Esophagus muscularis mucosa (tissue), 4 donors: ENCODE measurements around the gene CARD11.

DNA sequence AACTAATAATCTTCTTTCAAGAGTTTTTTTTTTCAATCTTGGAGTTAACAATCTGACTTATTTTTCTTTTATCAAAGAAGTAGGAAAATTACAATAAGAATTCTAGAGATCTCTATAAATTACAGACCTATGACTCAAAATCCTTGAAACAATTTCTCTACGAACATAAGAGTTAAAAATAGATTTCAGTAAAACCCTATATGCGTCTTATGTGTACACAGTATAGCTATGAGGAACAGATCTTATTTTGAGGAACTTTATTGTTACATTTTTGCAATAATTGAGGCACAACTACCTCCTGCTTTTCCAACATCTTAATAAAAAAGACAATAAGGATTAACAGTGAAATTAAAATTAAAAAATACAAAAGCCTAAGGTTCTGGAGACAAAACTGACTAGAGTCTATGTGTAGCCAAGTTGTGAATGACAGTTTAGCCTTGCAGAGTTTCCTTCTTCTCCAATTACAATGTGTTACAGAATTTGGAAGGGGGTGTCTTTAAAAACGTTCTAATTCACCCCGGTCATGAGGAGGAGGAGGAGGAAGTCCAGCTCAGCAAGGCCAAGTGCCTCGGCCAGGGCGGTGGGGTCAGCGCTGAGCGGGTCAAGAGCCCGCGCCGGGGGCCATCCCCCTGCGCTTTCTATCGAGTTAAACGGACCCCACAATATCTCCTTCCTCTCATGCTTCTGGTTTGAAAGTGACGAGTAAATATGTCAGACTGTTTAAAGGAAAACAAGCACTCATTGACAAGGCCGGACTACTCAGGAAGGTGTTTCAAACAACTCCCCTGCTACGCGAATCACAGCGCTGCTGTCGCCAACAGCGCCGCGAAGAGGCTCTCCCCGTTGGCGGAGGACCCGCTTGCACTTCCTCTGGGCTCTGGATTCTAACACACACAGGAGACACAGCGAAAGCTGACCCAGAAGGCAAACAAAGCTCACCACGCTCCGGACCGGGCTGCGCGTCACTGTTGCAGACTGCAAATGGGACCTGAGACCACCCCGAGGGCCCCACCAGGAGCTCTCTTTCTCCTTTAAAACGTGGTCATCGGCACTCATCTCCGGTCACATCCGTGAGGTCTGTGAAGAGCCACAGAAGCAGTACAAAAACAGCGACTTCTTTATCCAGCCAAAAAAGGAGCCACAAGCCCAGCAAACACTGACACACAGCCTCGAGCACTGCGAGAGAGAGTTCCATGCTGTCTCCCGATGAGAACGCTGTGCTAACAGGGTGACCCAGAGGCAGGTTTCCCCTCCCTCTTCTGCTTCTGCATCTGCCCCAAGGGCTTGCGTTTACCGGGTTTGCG is 40.8 kb downstream of the AMZ1 start:
- PRO-cap: unidirectional peak, plus-strand start at position 553 of the sequence
- RAMPAGE, long total RNA, 4 experiments: no peak in any of the 4 experiments

DNA sequence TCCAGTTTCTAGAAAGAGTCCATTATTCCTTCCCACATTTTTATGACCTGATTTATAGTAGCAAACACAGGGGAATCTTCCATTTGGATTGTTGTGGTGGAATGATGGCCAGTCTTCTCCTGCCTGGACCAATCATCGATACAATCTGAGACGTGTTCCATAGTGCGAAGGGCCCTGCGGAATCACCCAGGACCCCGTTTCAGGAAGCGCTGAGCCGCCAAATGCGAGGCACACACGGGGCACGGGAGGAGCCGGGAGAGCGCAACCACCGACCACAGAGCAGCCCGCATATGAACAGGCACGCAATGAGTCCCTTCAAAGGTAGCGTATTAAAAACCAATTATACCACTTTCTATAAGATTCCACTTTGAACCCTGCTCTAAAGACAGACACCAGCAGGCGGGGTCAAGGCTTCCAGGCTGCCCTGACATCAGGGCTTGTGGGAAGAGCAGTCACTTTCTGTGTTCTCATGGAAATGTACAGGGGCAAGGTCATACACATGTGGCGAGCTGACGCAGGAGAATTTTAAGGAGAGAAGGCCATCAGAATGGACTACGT is 46.1 kb downstream of the AMZ1 start:
- PRO-cap: no peak
- RAMPAGE, long total RNA, 4 experiments: no peak in any of the 4 experiments

- PRO-cap: no peak
- RAMPAGE, long total RNA, 4 experiments: no peak in any of the 4 experiments
Measured at GRCh38 chr7:3042892-3043513, 664 bp downstream of the CARD11 start.

DNA sequence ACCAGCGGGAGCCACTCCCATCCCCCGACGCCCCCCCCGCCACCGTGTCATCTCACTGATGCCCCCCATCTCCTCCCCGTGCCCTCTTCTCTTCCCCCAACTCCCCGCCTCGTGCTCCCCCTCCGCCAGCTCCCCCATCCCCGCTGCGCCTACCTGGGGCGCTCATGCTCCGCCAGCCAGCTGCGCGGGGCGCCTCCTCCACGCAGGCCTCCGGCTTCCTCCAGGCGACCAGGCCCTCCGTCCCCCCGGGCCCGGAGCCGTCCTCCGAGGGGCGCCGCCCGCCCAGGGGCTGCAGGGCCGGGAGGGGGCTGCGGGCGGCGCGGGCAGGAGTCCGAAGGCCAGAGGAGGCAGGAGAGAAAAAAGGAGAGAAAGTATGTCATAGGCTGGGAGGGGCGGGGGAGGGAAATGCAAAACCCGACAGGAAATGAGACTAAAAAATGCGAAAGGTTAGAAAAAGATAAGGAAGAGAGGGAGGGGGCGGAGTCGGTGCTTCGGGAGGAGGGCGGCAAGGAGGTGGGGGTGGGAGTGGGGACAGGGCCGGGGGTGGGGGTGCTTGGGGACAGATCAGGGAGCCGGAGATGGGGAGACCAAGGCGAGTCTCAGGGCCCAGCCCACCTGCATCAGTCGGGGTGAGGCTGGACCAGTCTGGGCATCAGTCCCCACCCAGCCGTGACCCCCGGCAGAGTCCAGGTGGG is at the start of gene CARD11:
Gene CARD11 (minus strand): TSS at position 354 of the 695 bp plus-strand sequence.
- PRO-cap: no peak
- RAMPAGE, long total RNA, 4 experiments: no peak in any of the 4 experiments

GRCh38 chr7:3104201-3104486 is 60.5 kb upstream of the CARD11 start:
- PRO-cap: unidirectional peak, plus-strand start at chr7:3104276
- RAMPAGE, long total RNA, 4 experiments: no peak in any of the 4 experiments

DNA sequence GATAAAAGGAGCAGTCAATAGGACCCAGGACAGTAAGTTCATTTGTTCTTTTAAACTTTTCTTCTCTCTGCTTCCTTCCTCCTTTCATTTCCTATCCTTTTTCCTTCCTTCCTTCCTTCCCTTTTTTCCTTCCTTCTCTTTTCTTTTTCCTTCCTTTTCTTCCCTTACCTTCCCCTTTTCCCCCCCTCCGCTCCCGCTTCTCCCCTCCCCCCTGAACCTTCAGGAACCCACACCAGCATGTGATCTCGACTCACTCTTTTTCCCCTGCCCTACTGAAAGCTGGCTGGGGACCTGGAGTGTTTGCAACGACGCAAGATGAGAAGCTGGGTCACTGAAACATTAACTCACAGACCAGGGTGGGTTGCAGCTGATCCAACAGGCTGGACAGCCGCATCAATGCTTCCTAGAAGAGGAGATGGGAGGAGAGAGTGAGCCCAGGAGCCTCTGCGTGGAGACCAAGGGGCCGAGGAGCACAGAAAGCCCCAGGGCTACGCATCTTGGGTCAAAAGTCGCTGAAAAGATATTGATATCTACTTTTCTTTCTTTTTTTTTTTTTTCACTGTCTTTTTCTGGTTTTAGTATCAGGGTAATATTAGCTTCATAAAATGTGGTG is 103.3 kb upstream of the SDK1 start:
- PRO-cap: no peak
- RAMPAGE, long total RNA, 4 experiments: no peak in any of the 4 experiments

DNA sequence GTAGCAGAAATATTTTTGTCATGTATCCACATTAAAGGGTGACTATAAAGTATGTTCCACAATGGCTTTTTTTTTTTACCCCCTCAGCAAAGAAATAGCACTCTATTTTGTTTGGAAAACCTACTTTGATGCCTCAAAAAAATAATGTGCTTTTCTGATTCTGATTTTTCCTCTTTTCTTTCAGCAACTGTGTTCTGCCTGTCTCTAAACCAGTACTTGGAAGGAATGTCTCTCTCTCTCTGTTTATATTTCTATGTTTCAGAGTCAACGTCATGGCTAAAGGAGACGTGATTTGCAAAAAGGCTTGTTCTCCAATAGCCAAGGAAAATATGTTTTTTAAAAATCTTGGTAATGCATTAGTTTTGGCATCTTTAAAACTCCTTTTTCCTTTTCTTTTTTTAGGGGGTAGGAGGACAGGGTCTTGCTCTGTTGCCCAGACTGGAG is 56.0 kb upstream of the SDK1 start:
- PRO-cap: unidirectional peak, minus-strand start at position 218 of the sequence
- RAMPAGE, long total RNA, 4 experiments: no peak in any of the 4 experiments

- PRO-cap: no peak
- RAMPAGE, long total RNA, 4 experiments: no peak in any of the 4 experiments
Measured at GRCh38 chr7:3337537-3338054, 36.5 kb downstream of the SDK1 start.

DNA sequence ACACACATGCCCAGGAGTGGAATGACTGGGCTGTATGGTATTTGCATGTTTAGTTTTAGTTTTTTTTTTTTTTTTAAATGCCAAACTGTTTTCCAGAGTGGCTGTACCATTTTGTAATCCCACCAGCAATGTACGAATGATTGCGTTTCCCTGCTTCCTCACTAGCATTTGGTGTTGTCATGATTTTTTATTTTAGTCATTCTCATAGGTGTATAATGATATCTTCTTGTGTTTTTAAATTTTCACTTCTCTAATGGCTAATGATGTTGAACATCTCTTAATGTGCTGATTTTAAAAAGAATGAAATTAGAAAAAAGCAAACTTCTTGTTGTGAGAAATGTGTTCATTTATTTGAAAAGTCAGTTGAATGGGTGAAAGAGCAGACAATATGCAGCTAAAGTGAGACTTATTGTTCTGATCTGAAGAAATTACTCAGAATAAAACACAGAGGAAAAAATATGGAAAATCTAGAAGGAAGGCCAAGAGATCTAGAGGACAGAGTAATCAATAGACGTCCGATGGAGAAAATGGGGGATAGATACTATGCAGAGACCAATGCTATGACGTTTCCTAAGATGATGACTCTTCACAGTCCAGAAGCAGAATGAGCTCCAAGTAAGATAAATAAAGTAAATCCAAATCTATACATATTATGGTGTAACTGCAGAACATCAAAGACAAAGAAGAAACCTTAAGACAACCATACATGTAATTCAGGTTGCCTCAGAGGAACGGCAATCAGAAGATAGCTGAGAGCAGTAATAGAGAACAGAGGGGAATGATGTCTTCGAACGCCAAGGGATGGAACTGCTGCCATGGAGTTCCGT is 350.2 kb downstream of the SDK1 start:
- PRO-cap: no peak
- RAMPAGE, long total RNA, 4 experiments: no peak in any of the 4 experiments

GRCh38 chr7:3659048-3659812 is 358.2 kb downstream of the SDK1 start:
- PRO-cap: no peak
- RAMPAGE, long total RNA, 4 experiments: no peak in any of the 4 experiments

DNA sequence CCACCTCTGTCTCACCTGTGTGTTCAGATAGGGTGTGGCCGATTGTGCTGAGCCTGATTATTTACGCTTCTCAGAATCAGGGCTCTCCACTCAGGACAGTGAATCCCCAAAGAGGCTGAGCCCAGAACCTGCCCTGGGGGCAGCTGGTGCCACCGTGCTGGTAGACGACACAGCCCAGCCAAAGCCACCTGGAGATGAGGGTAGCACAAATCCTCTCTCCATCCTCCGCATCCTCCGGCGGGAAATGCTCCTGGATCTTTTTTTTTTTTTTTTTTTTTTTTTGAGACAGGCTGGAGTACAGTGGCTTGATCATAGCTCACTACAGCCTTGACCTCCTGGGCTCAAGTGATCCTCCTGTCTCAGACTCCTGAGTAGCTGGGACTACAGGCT is 631.8 kb downstream of the SDK1 start:
- PRO-cap: no peak
- RAMPAGE, long total RNA, 4 experiments: no peak in any of the 4 experiments

- PRO-cap: no peak
- RAMPAGE, long total RNA, 4 experiments: no peak in any of the 4 experiments
Measured at GRCh38 chr7:4101710-4102248, 580.3 kb upstream of the FOXK1 start.

- PRO-cap: no peak
- RAMPAGE, long total RNA, 4 experiments: no peak in any of the 4 experiments
Measured at GRCh38 chr7:4164584-4165080, 517.5 kb upstream of the FOXK1 start.

DNA sequence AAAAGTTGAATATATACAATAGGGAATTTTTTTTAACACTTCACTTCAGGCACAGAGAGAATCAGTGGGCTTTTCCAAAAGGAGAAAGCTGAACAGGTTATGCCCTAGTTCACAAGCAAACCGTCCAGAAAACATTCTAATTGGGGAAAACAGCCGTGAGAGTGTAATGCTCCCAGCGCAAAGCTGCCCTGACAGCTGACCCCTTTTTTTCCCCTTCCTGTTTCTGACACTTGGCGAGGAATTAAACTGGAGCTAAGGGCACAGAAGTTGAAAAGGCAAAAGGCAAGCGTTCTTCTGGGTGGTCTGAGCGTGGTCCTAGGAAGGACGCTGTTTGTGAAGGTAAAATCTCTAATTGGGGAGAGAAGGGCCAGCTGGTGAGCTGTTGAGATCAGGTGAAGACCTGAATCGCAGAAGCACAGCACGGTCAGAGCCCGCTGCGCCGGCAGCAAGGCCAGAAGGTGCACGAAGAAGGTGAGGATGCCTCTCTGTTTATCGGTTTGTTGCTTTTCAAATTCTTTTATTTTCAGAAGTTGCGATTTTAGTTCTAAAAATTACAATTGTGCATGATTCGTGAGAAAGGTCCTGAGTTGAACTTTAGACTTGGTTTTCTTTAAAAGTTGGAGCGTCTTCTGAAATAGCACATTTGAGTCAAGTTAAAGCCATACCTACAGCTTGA is 247.9 kb upstream of the FOXK1 start:
- PRO-cap: no peak
- RAMPAGE, long total RNA, 4 experiments: start-site peak on the plus strand in 1 of 4 experiments, centred at position 266 of the sequence, 17 reads per replicate

GRCh38 chr7:4612934-4613883 is 68.9 kb upstream of the FOXK1 start:
- PRO-cap: no peak
- RAMPAGE, long total RNA, 4 experiments: no peak in any of the 4 experiments

DNA sequence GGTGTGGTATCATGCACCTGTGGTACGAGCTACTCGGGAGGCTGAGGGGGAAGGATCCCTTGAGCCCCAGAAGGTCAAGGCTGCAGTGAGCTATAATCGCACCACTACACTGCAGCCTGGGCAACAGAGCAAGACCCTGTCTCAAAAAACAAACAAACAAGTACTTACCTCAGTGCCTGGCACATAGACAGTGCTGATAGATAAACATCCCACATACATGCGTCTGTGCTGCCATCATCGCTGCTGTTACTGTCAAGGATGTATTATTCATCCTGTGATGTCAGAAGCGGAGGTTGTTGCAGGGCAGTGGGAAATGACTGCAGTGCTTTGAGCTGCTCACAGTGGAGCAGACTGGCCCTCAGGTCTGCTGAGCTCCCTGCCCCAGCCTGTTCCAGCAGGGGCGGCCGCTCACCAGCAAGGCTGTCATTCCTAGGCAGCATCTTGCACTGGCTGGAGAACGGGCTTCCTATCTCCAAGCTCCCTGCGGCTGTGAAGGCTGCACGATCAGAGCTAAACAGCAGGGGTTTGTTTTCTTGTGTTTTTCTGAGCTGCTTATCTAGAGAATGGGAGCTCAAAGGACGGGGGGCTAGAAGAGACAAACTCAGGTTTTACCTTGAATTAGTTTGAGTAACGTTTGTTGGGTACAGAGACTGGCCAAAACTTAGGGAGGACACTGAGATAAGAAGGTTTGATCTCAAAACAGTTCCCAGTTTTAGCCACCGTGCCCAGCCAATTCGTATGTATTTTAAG is 18.8 kb downstream of the FOXK1 start:
- PRO-cap: no peak
- RAMPAGE, long total RNA, 4 experiments: no peak in any of the 4 experiments

DNA sequence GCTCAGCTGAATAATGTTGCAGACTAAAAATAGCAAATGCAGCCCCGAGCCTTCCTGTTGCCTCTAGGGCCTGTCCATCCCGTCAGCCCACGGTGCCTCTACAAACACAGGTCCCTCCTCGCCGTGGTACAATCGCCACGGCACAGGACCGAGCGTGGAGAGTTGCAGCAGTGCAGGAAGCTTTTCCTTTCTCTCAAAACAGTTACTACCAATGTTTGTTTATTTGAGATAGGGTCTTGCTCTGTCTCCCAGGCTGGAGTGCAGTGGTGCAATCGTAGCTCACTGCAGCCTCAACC is 41.3 kb downstream of the FOXK1 start:
- PRO-cap: no peak
- RAMPAGE, long total RNA, 4 experiments: no peak in any of the 4 experiments

GRCh38 chr7:4724552-4725255 is 42.6 kb downstream of the FOXK1 start:
- PRO-cap: no peak
- RAMPAGE, long total RNA, 4 experiments: no peak in any of the 4 experiments

DNA sequence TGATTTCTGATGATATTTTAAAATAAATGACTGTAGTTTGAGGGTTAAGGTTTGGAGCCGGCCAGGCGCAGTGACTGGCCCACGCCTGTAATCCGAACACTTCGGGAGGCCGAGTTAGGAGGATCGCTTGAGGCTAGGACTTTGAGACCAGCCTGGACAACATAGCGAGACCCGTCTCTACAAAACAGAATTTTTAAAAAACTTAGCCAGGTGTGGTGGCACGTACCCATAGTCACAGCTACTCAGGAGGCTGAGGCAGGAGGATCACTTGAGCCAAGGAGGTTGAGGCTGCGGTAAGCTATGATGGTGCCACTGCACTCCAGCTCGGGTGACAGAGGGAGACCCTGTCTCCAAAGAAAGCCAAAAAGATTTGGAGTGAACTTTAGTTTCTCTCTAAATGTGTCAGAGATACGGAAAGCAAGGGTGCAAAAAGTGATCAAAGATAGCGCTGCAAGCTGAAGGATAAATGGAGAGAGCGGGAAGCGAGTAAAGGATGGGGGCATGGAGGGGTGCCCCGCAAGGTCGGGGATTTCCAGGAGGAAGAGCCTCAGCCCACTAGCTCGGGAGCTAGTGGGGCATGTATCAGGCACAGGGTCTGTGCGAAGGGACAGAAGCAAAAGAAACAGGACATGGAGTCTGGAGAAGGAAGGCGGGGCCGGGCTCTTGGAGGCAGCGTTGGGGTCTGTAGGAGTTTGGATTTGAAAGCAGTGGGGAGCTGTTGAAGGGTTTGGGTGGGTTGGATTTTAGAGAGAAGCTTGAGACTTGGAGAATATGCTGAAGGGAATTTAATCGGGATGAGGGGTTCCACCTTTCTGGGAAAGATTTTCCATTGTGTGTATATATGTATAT is 2.7 kb downstream of the AP5Z1 start:
- PRO-cap: no peak
- RAMPAGE, long total RNA, 4 experiments: no peak in any of the 4 experiments

DNA sequence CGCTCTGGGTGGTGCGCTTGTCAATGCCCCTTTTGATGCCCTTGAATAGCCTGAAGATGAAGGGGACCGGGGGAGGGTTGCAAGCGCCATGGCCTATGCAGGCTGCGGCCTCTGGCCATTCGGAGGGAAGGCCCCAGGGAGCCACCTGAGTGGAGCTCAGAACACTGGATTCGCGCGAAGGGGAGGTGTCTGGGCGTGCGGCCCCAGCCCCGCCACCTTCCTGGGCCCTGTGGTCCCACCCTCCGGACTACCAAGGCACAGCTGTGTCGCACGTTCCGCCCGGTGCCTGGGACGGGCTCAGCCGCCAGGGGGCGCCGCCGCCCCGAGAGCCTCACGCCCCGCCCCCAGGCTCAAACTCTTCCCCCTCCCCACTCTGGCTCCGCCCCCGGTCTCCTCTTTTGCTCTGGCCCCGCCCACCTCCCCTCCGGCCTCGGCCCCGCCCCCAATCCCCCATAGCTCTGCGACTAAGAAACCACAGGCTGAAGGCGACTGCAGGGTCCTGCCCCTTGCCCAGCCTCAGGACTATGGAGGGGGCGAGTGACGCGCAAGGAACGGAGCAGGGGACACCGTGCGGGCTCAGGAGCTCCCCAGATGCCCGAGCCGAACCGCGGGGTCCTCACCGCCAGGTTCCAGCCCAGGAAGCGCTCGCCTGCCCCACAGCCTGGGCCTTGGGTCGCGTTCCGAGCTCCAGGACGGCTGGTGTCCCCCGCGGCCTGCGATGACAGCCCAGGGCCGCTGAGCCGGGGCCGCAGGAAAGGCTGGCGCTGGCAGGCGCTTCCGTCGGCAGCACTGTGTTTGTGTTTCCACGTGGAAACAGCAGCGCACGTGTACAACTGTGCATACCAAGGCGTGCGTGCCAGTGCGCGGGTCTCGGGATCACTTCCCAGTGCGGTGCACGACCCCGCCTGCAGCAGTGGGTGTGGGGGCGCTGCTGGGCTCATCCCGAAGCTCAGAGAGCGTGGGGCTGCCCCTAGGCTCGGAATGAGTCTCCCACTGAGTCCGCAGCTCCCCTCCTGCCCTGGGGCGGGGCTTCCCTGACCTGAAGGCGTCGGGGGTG is 16.9 kb downstream of the AP5Z1 start:
- PRO-cap: bidirectional peak, plus-strand start at position 453 of the sequence, minus-strand start at position 245 of the sequence
- RAMPAGE, long total RNA, 4 experiments: no peak in any of the 4 experiments